UCH-1 (cell line): ENCODE measurements around the gene SEC23A.

- RRBS, result 6% methylated on average over 2 of the region's 27 CpGs
Observed at GRCh38 chr14:36519373-36520022, 534 bp downstream of the NKX2-1 start.

DNA sequence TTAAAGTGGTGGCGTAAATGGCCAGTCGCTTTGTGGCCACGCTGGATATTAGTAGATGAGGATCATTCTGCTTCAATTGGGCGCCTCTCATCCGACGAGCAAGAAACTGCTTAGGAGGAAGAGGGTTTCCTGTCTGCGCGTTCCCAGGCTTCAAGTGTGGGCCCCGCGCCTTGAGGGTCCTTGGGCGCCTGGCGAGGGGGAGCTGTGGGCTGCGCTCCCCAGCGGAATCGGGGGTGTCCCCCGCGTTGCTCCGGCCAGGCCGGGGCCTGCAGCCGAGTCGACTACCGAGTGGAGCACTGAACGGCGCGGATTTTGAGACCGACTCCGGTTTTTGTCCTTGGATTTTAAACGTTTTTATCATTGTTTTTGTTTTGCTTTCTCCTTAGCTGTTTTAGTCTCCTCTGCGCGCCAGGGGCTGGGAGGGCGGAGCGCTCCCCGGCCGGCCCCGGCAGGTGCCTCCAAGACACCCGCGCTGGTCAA, 908 bp upstream of the NKX2-1 start:
- RRBS, result 28% methylated on average over 9 of the region's 37 CpGs

DNA sequence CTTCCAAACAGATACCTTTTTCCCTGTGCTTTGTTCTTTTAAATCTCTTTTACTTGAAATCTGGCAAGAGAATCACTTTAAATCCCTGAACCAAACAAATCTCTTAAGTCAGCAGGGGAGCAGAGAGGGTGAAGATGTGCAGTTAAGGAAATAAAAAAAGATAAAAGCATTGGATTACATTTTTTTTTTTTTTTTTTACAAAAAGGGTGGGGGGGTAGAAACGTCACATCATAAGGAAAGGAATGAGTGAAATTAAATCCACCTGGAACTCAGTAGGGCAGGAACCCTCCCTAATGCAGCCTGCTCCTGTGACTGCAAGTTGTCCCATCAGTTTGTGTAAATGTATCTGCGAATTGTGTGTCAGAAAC, 1.4 kb downstream of the TTC6 start:
- RRBS, result no CpG with 5 or more reads among the region's 2 CpGs

DNA sequence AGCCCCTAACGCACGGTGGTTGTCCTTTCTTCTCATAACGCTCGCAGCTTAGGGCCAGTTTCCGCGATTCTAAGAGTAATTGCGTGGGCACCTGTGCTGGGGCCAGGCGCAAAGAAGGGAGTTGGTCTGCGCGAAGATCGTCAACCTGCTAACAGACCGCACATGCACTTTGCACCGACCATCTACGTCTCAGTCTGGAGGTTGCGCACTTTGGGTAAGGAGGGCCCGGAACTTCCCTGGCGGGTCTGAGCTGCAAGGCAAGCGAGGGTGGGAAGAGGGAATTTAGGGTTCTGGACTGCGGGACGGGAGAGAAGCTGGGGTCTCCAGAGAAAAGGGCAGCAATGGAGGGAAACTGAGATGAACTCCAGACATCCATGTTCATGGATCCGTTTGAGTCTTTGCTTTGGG, 696 bp downstream of the SSTR1 start:
- RRBS, result no CpG with 5 or more reads among the region's 21 CpGs

DNA sequence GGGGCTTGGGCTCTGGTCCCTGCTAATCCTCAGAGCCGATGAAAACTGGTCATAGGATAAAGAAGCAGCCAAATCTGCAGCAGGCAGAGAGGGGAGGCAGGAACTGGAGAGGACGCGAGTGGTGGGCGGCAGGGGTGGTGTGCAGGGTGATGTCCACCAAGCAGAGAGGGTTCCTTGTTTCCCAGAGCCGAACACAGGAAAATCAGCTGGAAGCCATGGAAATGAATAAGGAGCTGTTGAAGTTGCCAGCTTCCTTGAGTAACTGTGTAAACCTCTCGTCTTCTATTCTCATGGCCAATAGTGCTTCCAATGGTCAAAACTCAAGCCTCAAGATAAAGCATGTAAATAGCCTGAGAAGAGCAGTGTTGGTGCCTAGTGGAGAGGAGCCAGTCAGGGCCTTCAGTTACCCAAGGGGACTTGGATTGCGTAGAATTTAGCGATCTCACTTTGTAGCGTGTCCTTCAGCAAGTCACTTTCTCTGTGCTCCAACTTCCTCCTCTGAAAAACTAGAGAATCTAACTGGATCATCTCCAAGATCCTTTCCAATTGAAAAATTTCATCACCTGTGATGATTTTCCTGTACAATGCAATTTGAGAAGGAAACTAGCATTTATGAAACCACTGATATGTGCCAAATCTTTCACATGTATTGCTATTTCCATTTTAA, 98.8 kb downstream of the SEC23A start:
- RRBS, result no CpG with 5 or more reads among the region's 9 CpGs

GRCh38 chr14:39102933-39103588, at the start of gene SEC23A:
TSS of gene SEC23A (minus strand) at chr14:39103235.
- RRBS, result 5% methylated on average over 10 of the region's 57 CpGs

DNA sequence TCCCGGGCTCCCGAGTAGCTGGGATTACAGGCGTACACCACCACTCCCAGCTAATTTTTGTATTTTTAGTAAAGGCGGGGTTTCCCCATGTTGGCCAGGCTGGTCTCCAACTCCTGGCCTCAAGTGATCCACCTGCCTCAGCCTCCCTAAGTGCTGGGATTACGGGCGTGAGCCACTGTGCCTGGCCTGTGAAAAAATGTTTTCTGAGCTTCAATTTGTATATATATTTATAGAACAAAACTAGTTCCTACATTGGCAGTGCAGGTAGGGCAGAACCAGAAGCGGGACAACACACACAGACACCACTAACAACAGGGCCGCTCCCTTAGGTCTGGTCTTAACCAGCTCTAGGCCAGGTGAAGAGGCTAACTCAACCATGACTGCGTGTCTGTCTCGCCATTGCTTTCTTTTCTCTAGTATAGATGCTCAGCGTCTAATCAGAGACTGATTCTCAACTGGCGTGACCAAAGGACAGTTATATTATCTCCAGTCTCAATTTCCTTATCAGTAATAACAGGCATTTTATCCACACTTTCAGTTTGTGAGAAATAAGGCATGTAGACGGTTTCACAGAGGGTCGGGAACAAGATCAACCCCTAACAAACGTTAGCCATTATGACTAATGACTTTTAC, 1.2 kb upstream of the PNN start:
- RRBS, result no CpG with 5 or more reads among the region's 15 CpGs

DNA sequence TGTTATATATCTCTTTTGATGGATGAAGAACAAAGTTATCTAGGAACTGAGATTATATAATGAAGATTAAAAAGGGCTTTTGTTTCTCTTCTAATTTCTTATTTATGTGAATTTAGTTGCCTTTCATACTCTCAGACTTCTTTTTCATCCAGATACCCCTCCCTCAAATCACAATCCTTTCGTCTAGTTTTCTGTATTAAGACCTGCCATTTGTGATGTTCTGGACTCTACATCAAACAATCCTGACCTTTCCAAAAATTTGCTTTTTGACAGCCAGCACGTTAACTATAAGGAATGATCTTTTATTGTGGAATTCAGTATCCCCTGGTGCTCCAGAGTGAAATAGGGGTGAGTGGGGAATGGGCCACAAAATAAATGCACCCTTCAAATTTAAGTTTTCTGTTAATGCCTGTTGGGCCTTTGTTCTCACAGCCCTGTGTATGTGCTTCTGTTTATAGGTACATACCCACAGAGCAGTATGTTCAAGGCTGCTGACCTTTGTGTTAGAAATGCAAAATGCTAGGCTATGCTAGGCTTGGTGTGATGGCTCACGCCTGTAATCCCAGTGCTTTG, 11.8 kb downstream of the PNN start:
- RRBS, result no CpG with 5 or more reads among the region's 3 CpGs

GRCh38 chr14:39408629-39409222, 23.5 kb downstream of the FBXO33 start:
- RRBS, result no CpG with 5 or more reads among the region's 3 CpGs

DNA sequence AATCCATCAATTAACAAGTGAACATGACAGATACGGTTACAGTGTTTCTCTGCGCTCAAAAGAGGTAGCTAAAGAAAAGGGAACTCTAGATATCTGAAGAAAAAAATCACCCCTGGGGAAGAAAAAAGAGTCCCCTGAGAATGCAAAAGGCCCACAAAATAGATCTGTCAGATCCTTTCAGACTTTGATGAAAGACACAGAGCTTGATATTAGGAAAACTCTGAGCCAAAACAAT, 422.0 kb downstream of the LRFN5 start:
- RRBS, result no CpG with 5 or more reads among the region's 2 CpGs

DNA sequence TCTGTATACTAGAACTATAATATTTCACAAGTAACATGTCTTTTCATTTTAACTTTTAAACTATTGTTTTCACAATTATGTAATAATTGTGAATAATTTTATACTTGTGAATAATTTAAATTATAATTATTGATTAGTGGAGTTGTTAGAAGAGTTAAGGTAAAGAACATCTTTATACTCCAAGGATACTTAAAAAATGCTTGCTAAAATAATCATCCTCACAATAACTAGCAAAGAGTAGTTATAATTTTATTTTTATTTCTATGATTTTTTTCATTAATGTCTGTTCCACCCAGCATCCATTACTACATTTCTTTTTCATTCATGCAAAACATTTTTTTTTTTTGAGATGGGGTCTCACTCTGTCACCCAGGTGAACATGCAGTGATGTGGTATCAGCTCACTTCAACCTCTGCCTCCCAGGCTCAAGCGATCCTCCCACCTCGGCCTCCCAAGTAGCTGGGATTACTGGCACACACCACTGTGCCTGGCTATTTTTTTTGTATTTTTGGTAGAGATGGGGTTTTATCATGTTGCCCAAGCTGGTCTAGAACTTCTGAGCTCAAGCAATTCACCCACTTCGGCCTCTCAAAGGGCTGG, 807.7 kb downstream of the LRFN5 start:
- RRBS, result no CpG with 5 or more reads among the region's 3 CpGs

DNA sequence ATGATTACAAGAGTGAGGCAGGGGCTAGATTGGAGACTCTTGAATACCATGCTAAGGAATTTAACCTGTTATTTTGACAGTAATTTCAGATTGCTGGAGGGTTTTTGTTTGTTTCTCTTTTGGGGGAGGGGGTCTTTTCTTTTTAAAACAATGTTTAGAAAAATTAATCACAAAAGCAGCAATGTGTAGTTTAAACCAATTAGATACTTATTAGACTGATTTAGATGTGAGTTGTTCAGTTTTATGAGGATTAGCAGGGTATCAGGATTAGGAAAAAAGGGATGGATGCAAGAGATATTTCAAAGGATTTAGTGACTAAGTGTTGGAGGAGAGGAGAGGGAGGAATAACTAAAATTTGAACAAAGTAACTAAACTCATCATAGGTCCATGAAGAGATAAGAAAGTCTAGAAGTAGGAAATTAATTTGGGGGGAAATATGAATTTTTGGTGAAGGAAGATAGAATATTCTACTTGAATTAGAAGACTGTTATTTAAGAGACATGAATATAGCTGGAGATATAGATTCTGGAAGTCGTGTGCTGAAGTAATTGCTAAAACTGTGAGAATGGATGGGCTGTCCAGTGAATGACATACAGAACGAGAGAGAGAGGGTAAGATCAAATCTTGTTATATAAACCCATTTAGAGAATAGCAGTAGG, 18.8 kb downstream of the TOGARAM1 start:
- RRBS, result no CpG with 5 or more reads among the region's 2 CpGs

- RRBS, result no CpG with 5 or more reads among the region's 4 CpGs
Observed at GRCh38 chr14:48259272-48259518, 583.8 kb upstream of the MDGA2 start.

GRCh38 chr14:49622065-49623322, 1.9 kb downstream of the MGAT2 start:
- RRBS, result no CpG with 5 or more reads among the region's 5 CpGs

- RRBS, result no CpG with 5 or more reads among the region's 3 CpGs
Observed at GRCh38 chr14:49795714-49796212, 27.8 kb downstream of the KLHDC2 start.

GRCh38 chr14:49851695-49852158, 861 bp downstream of the NEMF start:
- RRBS, result no CpG with 5 or more reads among the region's 6 CpGs

DNA sequence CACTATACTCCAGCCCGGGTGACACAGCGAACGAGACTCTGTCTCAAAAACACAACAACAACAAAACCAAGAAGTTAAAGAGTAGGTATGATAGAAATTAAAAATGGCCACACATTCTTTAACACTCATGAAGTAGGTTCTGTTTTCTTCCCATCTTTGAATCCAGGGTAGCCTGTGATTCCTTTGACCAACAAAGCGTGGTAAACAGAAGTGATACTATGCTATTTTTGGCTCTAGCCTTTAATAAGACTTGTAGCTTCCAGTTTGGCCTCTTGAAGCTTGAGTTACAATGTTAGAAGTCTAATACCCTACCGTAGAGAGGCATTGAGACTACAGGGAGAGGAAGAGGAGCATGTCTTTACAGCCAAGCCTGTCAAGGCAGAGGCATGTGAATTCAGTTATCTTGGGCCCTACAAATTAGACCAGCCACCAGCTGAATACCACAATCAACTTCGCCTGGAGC, 4.8 kb upstream of the NEMF start:
- RRBS, result no CpG with 5 or more reads among the region's 6 CpGs

- RRBS, result no CpG with 5 or more reads among the region's 4 CpGs
Observed at GRCh38 chr14:49865441-49865735, 12.8 kb upstream of the NEMF start.

DNA sequence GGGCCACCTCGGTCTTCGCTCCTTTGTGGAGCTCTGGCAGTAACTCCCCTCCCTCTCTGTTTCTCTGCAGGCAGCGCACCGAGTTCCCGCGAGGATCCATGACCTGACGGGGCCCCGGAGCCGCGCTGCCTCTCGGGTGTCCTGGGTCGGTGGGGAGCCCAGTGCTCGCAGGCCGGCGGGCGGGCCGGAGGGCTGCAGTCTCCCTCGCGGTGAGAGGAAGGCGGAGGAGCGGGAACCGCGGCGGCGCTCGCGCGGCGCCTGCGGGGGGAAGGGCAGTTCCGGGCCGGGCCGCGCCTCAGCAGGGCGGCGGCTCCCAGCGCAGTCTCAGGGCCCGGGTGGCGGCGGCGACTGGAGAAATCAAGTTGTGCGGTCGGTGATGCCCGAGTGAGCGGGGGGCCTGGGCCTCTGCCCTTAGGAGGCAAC, 315 bp downstream of the ARF6 start:
- RRBS, result 3% methylated on average over 20 of the region's 45 CpGs